Osteoblast (primary cell): ENCODE results near the genes ZNF101 and ZNF708.

DNA sequence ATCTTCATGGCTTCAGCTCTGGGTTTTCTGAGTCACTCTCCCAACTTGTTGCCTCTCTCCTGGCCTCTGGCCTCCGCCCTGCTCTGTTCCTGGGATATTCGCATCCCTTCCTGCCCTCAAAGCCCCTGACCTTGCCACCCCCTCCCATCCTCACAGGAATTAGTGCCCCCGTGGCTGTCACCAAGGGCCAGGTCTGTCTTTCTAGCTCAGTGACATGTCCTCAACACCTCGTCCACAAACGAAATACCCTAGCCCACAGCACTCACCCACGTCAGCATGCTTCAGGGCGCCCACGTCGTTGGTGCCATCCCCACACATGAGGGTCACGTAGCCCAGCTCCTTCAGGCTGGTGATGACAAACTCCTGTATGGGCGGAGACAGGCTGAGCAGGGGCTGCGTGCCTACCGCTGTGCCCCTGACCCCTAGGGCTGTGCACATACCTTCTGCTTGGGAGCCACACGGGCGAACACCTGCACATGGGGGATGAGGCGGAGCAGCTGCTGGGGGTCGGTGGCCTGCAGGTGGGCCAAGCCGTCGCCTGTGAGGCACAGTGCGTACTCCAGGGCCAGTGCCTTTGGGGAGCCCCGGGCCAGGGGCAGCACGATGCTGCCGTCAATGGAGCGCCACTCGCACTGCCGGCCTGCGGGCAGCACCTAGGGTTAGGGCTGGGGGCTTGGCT, 6.0 kb upstream of the GMIP start:
- CAGE, long polyA plus RNA: no peak
- RRBS: 93% methylated on average over 7 of the region's 27 CpGs

DNA sequence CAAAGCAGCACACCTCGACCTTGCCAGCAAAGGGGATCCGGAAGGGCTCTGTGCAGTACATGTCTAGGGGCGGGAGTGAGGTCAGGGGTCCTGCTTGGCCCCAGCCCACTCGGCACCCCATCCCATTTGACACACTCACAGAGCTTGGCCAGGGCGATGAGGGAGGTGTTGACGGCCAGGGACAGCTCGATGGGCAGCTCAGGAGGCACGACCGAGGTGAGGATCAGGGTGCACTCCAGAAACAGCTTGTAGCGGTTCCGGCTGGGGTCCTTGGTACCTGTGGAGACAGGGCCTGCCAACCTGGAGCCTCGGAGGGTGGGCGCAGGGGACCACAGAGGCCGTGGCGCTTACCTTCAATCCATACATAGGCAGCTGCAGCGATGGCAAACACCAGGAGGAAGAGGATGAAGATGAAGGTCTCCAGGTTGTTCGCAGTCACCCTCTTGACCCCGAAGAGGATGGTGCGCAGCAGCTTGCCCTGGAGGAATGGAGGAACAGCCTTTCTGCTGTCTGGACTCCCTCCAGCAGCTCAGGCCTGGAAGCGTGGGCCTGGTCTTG, 8.2 kb downstream of the ATP13A1 start:
- CAGE, long polyA plus RNA: no peak
- RRBS: no CpG with 5 or more reads among the region's 20 CpGs

GRCh38 chr19:19656546-19657212, 6.8 kb downstream of the ATP13A1 start:
- CAGE, long polyA plus RNA: no peak
- RRBS: no CpG with 5 or more reads among the region's 28 CpGs

GRCh38 chr19:19667915-19669127, at the start of gene ZNF101:
Gene ZNF101, plus strand, starts transcription at chr19:19668839.
- CAGE, long polyA plus RNA: no peak
- RRBS: 5% methylated on average over 20 of the region's 61 CpGs

GRCh38 chr19:19679029-19680092, 10.7 kb downstream of the ZNF101 start:
- CAGE, long polyA plus RNA: no peak
- RRBS: no CpG with 5 or more reads among the region's 21 CpGs

DNA sequence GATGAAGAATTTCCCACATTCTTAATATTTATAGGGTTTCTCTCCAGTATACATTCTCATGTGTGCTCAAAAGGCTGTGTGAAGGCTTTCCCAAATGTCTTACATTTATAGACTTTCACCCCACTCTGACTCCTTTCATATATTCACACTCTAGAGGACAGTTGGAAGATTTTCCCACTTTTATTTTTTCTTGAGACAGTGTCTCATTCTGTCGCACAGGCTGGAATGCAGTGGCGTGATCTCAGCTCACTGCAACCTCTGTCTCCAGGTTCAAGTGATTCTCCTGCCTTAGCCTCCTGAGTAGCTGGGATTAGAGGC, 22.4 kb downstream of the ZNF14 start:
- CAGE, long polyA plus RNA: no peak
- RRBS: no CpG with 5 or more reads among the region's 2 CpGs

DNA sequence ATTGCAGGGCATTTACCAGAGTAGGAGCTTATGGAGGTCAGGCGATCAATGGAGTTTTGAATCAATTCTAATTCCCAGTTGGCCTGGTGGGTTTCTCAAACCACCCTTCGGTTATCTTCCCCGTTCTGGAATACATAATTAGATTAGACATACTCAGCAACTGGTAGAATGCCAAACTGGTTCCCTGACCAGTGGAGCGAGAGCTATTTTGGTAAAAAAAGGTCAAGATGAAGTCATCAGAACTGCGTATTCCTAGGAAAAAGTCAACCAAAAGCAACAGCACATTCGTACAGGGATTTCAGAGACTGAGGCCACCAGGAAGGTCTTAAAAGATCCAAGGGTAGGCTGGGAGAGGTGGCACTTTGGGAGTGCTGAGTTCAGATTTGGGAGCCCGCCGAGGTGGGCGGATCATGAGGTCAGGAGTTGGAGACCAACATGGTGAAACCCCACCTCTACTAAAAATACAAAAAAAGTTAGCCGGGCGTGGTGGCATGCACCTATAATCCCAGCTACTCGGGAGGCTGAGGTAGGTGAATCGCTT, 29.7 kb upstream of the ZNF14 start:
- CAGE, long polyA plus RNA: no peak
- RRBS: no CpG with 5 or more reads among the region's 13 CpGs

GRCh38 chr19:19775696-19777067, 43.3 kb upstream of the ZNF14 start:
- CAGE, long polyA plus RNA: no peak
- RRBS: no CpG with 5 or more reads among the region's 52 CpGs

DNA sequence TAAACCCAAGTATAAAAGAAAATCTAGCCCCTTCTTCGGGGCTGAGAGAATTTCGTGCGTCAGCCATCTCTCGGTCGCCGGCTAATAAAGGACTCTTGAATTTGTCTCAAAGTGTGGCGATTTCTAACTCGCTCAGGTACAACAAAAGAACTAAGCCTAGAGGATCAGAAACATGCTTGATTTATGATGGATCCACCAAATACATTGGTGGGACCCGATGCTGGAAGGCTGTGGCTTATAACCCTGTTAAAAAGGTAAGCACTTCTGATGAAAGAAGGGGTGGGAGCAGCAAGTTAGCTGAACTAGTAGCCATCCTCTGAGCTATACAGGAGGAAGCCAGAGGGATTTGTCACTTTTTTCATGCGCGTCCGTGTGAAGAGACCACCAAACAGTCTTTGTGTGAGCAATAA, 9.3 kb upstream of the ZNF90 start:
- CAGE, long polyA plus RNA: no peak
- RRBS: no CpG with 5 or more reads among the region's 12 CpGs

DNA sequence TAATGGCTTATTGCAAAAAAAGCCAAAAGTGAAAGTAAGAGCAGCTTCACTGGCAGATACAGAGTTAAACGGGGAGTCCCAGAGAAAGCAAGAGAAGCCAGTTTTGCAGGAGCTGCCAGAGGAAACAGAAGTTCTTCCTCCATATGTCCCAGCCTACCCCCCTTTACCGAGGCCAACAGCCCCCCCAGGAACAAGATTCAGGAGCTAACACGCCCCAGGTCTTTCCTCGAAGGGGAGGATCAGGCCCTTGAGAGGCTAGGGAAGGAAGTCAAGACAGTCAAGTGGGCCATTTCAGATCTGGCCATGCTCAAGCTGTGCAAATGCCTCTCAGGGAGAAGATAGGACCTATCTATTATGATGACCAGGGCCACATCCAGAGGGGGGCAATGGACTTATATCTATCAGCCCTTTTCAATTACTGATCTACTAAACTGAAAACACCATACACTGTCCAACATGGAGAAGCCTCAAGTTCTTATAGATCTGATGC, 47.3 kb upstream of the ZNF737 start:
- CAGE, long polyA plus RNA: no peak
- RRBS: no CpG with 5 or more reads among the region's 4 CpGs

DNA sequence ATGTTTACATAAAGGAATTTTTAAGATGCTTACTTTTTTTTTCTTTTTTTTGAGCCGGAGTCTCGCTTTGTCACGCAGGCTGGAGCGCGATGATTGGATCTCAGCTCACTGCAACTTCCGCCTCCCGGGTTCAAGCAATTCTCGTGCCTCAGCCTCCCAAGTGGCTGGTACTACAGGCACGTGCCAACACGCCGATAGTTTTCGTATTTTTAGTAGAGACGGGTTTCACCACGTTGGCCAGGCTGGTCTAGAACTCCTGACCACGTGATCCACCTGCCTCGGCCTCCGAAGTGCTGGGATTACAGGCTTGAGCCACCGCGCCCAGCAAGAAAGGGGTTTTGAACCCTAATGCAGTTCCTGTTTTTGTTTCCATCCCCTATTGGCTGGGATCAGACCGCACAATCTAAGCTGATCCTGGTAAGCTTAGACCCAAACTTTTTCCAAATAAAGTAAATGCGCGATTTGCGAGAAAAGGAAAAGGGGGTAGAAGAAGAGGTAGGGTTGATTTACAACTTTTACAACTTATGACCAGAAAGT, 909 bp downstream of the ZNF626 start:
- CAGE, long polyA plus RNA: no peak
- RRBS: no CpG with 5 or more reads among the region's 23 CpGs

DNA sequence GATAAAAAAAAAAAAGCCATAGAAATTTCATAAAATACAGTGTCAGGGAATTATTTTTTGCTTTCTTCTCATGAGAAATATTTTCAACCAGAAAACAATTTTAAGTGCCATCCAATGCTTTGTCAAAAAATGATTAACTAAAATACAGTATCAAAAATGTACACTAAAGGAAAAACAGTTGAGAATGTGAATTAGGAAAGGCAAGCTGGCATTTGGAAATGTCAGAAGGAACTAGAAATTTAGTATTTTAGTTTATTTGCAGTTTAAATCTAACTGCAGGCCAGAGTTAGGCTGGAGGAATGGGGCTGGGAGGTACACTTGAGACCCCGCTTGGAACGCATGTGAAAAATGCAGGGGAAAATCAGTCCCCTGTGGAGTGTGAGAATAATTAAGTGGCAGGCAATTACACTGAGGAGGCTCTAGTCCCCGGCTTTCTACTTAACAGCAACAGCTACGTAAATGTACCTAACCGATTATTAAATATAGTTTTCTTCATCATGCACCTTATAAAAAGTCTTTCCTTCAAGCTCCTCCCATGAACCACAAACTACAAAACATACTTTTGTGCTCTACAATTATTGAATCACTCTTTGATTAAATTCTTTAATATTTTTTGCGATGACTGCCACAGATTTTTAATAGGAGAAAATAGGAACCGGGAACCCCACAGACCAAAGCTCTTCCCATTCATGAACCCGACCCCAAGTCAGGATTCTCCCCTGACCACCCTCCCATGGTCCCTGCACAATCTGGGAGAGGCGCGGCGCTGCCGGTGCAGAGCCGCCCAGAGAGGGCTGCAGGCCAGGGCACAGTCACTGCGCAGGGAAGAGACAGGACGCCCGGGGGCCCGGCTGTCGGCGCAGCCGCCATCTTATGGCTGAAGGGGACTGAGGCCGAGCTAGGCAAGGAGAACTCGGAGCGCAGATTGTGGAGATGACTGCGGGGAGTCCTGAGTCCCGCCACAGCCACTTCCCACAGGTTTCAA, 735 bp downstream of the ZNF708 start:
- CAGE, long polyA plus RNA: no peak
- RRBS: under 1% methylated on average over 6 of the region's 25 CpGs

GRCh38 chr19:21329168-21329798, at the start of gene ZNF708:
Gene ZNF708, minus strand, starts transcription at chr19:21329410.
- CAGE, long polyA plus RNA: no peak
- RRBS: no CpG with 5 or more reads among the region's 21 CpGs

GRCh38 chr19:21482748-21483326, 22.6 kb upstream of the ZNF429 start:
- CAGE, long polyA plus RNA: no peak
- RRBS: 37% methylated on average over 4 of the region's 24 CpGs

GRCh38 chr19:21494337-21494737, 11.1 kb upstream of the ZNF429 start:
- CAGE, long polyA plus RNA: no peak
- RRBS: no CpG with 5 or more reads among the region's 3 CpGs

GRCh38 chr19:21567518-21568455, 62.4 kb downstream of the ZNF429 start:
- CAGE, long polyA plus RNA: no peak
- RRBS: no CpG with 5 or more reads among the region's 14 CpGs

GRCh38 chr19:21586175-21586556, 80.8 kb downstream of the ZNF429 start:
- CAGE, long polyA plus RNA: no peak
- RRBS: 3% methylated on average over 3 of the region's 24 CpGs

- CAGE, long polyA plus RNA: no peak
- RRBS: 10% methylated on average over 1 of the region's 28 CpGs
These were observed 18.6 kb upstream of the ZNF676 start for GRCh38 chr19:22215051-22216017.

- CAGE, long polyA plus RNA: no peak
- RRBS: no CpG with 5 or more reads among the region's 8 CpGs
These were observed 105.2 kb upstream of the ZNF492 start for GRCh38 chr19:22528827-22529400.

DNA sequence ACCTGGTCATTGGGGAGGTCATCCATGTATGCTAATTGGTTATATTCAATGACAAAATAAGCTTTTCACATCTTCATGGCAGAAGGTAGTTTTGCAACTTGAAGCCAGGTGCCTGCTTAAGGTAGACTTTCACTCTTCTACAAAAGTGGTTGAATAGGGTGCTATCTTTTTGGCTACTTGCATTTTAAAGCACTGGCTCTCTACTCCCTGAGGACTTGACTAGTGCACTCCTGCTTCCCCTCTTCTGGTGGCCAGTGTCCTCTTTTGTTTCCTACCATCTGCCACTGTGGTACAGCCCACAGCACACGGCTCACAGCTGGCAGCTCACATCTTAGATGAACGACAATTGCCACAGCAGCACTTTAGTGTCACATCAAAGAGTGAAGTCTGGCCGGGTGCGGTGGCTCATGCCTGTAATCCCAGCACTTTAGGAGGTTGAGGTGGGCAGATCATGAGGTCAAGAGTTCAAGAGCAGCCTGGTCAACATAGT, 15.6 kb downstream of the ZNF91 start:
- CAGE, long polyA plus RNA: no peak
- RRBS: no CpG with 5 or more reads among the region's 4 CpGs